Right common carotid artery plus branches (tissue), 1 donor: ENCODE measurements around the genes SNRNP25, AXIN1, PGAP6 and PIGQ.

- PRO-cap: unidirectional peak, minus-strand start at chr16:10529
These were observed 42.9 kb downstream of the POLR3K start for GRCh38 chr16:10368-10972.

DNA sequence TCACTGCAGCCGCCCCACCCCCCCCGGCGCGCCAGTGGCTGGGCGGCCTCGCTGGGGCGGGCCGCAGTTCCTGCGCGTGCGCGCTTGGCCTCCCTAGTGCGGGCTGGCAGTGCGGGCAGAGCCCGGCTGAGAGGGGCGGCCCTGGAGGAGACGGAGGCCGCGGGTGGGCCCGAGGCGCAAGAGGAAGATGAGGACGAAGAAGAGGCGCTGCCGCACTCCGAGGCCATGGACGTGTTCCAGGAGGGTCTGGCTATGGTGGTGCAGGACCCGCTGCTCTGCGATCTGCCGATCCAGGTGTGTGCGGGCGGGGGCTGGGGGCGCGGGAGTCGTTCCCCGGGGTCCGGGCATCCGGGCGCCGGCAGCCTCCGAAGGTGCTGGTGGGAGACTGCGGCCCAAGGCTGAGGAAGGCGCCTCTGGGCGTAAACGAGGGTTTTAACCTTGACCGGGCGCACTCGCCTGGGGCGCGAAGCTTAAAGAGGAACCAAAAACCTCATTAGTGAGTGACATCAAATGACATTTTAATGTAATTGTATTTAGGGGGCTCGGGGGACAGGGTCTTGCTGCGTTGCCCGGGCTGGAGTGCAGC lies at the start of gene SNRNP25:
SNRNP25 (plus strand) TSS at position 64 of the 586 bp plus-strand sequence.
- PRO-cap: bidirectional peak, plus-strand start at position 109 of the sequence, minus-strand start outside the sequence

DNA sequence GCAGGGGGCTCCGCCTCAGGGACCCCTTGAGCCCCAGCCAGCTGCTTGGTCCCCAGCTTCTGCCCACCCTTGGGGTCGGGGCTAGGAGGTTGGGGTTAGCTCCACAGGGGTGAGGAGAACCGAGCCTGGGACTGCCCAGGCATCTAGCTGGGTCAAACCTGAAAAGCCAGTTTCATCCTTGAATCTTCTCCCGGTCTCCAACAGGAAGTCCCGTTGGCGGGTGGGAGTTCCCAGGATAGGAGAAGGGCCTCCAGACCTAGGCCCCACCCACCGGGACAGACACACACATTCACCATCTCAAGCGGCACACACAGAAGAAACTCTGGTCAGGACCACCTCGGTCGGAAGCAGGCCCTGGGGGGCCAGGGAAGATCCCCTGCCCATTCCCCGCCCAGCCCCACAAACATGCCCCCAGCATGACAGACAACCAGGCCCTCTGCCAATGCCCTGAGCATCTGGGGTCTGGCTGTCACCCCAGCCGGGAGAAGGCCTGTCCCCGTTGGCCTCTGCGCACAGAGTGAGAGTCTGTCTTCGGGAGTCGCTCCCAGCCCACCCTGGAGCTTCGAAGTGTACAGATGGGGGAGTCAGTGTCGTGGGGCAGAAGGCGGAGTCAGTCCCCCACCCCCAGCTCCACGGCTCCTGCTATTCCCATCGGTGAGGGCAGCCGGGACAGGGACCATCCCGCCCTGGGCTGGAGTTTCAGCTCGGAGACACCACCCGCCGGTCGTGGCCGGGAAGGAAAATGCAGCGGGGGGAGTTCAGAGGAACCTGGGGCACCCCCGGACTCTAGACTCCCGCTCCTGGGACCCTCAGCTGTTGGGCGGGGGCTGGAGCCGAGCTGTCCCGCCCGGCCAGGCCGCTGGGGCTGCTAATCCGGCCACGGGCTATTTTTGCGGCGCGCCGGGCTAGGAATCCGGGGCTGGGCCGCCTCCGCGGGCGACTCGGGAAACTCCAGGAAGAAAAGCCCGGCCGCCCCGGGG lies 773 bp downstream of the RHBDF1 start:
- PRO-cap: bidirectional peak, plus-strand start at position 313 of the sequence, minus-strand start at position 209 of the sequence; bidirectional peak, plus-strand start at position 651 of the sequence, minus-strand start at position 514 of the sequence

- PRO-cap: bidirectional peak, plus-strand start at chr16:76958, minus-strand start at chr16:76787
These were observed 1.4 kb upstream of the MPG start for GRCh38 chr16:76565-77113.

DNA sequence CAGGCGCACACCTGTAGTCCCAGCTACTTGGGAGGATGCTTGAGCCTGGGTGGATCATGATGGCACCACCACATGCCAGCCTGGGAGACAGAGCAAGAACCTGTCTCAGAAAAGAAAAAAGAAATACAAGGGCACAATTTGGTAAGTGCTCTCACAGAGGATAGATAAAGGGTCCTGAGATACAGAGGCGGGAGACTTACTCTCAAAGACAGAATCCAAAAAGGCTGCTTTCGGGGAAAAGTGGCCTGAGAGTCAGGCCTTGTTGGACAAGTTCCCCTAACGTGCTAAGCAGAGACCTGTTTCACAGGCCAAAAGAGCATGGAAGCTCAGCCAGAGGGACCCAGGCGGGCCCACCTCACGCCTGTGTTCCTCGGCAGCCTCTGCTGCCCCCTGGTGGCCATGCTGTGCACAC lies 18.7 kb downstream of the MPG start:
- PRO-cap: no peak

- PRO-cap: no peak
These were observed 8.7 kb downstream of the HBQ1 start for GRCh38 chr16:188757-189542.

DNA sequence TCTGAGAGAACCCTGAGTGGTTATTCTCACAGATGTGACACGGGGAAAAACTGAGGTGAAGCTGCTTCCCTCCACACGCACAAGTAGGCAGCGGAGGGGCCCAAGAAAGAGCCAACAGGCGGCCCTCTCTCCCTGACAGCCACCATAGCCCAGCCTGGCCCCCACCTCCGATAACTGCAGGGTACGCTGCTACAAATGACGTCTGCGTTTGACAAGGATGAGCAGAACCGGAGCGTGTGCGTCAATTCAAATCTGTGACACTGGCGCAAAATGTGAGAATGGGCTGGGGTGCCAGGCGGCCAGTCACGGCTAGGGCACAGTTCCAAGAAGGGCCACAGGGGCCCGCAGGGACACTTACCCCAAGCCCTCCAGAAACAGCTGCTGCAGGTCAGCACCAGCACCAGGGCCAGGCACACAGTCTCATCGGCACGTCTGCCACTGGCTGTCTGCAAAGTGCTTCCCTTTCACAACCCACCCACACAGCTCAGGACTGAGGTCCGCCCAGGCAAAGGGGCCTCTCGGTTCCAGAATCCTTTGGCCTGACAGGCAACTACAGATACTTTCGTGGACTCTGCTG lies 14.5 kb downstream of the AXIN1 start:
- PRO-cap: no peak

- PRO-cap: bidirectional peak, plus-strand start at chr16:352893, minus-strand start at chr16:352723
These were observed at the start of gene AXIN1 for GRCh38 chr16:351744-352765. TSS of gene AXIN1 (minus strand) at chr16:352723.

DNA sequence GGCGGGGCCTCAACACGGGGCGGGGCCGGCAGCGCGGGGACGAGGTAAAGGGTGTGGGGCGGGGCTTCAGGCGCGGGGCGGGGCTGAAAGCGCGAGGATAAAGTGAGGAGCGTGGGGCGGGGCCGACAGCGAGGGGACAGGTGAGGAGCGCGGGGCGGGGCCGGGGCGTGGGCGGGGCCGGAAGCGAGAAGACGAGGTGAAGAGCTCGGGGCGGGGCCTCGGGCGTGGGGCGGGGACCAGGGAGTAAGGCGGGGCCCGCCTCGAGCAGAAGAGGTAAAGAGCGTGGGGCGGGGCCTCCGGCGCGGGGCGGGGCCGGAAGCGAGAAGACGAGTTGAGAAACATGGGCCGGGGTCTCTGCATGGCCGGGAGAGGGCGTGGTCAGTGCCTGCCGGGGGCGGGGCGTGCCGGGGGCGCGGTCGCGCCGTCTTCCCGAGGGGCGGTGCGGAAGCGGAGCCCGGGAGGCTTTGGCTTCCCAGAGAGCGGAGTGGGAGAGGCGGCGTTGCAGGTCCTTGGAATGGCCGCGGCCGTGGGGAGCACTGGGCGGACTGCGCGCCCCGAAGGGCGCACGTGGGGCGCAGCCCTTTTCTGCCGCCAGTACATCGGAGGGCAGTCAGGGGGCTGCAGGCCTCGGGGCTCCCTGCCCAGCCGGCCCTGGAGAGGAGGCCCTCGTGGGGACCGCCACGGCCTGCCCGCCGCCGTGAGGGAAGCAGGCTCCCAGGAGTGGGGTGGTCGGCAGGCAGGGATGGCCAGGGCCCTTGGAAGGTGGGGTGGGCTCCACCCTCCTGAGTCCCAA lies 439 bp upstream of the AXIN1 start:
- PRO-cap: bidirectional peak, plus-strand start at position 128 of the sequence, minus-strand start outside the sequence; bidirectional peak, plus-strand start at position 475 of the sequence, minus-strand start at position 155 of the sequence

DNA sequence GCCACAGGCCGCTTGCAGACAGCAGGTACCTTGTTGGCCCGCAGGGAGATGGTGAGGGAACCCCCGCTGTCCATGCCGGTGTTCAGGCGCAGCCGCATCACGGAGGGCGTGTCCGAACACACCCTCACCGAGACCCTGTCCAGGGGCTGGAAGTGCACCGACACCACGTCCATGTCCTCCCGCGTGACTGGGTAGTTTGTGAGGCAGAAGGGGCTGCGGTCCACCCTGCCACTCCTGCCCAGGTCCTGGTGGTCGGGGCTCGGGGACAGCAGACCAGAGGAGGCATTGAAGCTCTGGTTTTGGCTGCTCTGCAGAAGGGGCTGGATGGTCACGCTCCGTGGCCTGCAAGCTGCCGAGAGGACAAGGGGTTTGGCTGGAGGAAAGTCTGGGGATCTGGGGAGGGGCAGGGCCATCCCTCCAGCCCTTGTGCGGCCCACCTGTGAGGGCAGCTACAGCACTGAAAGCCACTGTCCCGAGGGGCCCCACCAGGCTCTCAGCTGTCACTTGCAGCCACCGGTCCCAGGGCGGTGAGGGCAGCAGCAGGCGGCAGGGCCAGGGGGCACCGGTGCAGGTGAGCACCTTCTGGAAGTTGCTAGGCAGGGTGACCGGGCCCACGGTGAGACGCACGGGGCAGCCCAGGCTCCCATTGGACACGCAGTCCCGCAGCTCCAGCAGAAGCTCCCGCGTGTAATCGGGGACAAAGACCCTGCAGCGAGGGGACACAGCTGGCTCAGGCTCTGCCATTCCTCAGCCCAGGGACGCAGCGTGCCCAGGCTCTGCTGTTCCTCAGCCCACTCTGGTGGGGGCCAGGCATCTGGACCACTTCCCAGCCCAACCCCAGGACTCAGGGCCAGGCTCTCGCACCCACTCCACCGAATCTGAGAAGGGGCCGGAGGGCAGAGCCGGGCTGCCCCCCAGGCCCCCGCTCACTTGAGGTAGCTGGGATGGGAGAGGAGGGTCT lies 5.4 kb downstream of the PGAP6 start:
- PRO-cap: no peak

DNA sequence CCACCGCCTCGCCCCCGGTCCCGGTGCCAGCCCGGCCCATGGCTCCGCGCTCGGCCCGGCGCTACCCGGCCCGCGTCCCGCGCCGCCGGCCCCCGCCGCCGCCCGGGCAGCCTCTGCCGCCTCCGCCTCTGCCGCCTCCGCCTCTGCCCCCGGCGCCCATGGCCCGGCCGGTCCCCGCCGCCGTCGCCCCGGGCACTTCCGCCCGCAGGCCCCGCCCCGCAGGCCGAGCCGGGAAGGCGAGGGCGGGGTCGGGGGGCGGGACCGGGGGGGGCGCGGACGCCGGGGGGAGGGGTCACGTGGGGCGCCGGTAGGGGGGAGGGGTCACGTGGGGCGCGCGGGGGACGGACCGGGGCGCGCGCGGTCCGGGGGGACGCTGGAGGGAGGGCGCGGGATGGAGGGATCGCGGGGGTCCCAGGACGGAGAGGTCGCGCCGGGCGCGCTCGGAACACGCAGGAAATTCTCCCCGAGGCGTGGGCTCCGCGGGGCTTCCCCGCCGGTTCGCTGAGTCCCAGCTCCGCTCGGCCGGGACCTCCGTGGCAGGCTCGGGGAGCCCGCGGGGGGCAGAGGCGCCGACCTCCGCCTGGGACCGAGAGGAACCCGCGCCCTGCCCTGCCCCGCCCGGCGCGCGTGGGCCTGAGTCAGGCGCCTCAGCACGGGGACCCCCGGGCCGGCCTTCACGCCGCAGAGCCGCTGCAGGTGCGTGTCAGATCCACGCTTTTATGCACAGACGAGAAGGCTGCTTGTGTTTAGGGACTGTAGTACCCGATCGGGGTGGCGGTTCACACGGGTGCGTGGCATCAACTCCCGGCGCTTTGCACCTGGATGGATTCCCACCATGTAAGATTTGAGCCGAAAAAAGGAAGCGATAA lies at the start of gene PGAP6:
PGAP6 (minus strand) TSS at position 197 of the 869 bp plus-strand sequence.
- PRO-cap: bidirectional peak, plus-strand start at position 324 of the sequence, minus-strand start at position 206 of the sequence

DNA sequence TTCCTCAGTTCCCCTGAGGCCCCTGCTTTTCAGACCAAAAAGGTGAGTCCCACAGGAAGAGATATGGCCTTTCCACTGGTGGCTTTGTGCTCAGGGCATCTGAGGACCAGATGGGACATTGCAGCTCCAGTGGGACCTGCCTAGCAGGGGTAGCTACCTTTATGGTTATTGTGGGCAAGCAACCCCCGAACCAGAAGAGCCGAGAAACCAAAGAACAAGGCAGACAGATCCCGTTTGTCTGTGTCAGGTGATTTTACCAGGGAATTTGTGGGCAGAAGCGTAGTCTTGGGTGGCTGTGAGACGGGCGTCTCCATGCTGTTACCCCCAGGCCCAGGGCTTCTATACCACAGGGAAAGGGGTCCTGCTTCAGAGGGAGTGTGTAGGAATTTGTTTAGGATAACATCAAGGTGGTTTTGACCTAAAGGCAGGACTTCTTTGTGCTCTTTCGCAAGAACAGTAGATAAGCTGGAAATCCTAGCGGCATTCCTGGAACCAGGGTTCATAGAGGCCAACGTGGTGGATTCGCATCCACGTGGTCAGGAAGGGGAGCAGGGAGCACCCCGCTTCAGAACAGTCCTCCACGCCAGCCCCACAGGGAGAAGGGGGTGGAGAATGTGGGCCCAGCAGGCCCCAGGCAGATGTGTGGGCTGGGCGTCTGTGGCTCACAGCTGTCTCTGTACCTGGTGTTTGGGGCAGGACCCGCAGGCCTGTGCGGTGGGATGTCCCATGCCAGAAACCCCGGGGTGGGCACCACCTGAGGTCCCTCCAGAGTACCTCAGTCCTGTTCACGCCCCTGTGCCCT lies 3.9 kb downstream of the DECR2 start:
- PRO-cap: no peak

- PRO-cap: no peak
These were observed 8.7 kb downstream of the DECR2 start for GRCh38 chr16:410118-411083.

- PRO-cap: no peak
These were observed 41.7 kb downstream of the RAB11FIP3 start for GRCh38 chr16:467082-467558.

- PRO-cap: no peak
These were observed 50.1 kb upstream of the CAPN15 start for GRCh38 chr16:477325-477848.

- PRO-cap: no peak
These were observed 12.3 kb upstream of the CAPN15 start for GRCh38 chr16:515164-515714.

GRCh38 chr16:569325-570496 lies at the start of gene PIGQ:
TSS of gene PIGQ (plus strand) at chr16:569968.
- PRO-cap: bidirectional peak, plus-strand start at chr16:569981, minus-strand start at chr16:569889

GRCh38 chr16:626787-627363 lies 3.9 kb upstream of the WFIKKN1 start:
- PRO-cap: no peak

GRCh38 chr16:642530-643071 lies 973 bp downstream of the MCRIP2 start:
- PRO-cap: bidirectional peak, plus-strand start at chr16:642639, minus-strand start at chr16:642650

DNA sequence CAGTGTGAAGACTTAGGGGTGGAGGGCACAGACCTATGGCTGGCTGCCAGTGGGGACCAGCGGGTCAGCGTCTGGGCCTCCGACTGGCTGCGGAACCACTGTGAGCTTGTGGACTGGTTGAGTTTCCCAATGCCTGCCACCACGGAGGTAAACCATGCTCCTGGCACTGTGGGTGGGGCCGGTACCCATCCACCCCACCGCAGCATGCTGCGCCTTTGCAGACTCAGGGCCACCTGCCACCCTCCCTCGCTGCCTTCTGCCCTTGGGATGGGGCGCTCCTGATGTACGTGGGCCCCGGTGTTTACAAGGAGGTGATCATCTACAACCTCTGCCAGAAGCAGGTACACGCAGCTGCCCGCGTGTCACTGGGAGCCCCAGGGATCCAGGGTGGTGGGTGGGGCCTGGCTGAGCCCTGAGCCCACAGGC lies 1.5 kb upstream of the RHOT2 start:
- PRO-cap: no peak